A673 (cell line): ENCODE measurements around a stretch of chr5.

GRCh38 chr5:150673951-150674616 is 13.0 kb downstream of the MYOZ3 start:
- PRO-cap, result no peak

DNA sequence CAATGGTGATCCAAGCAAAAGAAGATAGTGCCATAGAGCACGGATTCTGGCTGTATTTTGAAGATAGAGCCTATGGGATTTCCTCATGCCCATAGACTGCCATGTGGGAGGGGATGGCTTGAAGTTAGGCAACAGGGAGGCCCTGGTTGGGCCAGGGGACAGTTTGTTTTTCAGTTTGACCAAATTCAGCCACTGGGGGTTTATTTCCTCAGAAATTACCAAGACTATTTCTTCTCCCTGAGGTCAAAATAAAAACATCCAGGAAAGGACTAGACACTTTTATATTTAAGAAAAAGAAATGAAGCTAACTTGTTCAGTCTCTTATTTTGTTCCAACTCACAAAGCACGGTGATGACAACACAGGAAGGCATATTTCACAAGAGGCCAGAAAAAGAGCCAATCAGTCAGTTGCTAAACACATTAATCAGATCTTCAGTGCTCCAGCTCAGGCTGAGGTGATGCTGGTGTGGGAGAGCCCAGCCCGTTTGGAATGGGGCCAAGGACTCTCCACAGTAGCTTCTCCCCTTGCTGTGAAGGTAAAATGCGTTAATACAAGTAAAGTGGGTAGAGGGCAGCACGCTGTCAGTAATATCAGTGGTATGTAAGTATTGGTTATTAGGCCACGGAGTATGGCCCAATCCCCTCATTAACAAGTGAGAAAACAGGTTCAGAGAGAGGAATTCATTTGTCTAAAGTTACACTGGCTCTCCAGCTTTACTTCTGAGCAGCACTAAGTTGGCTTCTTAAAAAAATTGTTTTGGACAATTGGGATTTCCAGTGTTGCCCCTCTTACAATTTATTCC is 4.5 kb upstream of the DCTN4 start:
- PRO-cap, result no peak

DNA sequence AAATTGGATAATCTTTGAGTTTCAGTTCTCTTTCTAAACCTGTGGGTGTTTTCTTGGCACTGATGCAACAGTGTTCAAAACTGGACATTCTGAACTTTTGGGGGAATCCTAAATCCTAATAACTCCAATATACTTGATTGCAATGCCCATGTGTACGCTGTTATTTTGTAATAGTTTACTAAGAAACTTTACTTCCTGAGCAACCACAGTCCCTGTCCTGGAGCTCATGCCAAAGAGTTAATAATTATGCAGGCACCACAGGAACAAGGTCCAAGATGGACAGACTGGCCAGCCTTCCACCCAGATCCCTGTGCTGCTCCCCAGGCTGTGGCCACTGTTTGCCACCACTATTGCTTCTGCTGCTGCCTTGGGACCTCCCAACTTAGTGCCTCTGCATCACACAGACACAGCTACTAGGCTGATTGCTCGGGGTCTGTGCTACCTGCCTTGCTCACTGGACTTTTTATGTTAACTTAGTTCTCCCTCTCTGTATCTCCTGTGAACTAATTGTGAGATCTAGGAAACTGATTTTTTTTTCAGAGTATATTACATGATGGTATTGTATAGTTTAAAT is 14.1 kb downstream of the IRGM start:
- PRO-cap, result no peak

DNA sequence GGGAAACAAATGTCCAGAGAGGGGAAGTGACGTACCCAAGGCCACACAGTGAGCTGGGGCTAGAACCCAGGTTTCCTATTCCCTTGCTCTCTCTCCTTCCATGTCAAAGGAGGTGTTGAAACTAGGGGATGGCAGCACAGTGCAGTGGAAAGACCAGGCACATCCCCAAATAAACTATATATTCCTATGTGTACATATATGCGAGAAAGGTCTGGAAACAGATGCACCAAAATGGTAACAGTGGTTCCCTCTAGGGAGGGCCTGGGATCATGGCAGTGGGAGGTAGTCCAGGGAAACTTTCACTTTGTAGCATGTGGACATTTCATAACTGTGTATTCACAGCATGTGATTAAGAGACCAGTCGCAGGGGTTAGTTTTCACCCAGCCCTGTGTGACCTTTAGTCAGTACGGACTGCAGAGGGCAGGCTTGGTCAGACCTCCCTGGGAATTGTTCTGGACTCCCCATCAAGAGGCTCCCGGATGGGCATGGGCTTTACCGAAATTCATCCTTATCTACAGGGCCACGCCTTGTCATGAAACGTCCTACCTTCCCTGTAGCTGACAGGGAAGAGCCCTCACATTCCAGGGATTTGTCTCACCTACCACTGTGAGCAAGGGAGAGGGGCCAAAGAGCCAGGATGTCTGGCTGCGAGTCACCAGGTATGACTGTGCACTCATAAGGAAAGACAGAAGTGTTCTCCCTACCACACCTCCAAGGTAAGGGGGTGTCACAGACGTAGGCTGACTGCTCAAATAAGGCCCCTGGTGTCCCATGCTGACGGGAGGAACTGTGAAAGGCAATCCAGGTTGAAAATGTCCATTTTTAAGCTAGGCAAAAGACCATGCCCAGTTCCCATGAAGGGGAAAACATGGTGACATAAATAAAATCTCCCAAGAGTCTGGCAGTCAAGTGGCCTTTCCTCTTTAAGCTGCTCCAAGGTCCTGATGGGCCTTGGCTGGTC is 19.9 kb downstream of the GPX3 start:
- PRO-cap, result no peak

GRCh38 chr5:151092717-151093069 is 11.9 kb upstream of the TNIP1 start:
- PRO-cap, result no peak

- PRO-cap, result no peak
These were observed 33.4 kb downstream of the ANXA6 start for GRCh38 chr5:151124102-151124709.

DNA sequence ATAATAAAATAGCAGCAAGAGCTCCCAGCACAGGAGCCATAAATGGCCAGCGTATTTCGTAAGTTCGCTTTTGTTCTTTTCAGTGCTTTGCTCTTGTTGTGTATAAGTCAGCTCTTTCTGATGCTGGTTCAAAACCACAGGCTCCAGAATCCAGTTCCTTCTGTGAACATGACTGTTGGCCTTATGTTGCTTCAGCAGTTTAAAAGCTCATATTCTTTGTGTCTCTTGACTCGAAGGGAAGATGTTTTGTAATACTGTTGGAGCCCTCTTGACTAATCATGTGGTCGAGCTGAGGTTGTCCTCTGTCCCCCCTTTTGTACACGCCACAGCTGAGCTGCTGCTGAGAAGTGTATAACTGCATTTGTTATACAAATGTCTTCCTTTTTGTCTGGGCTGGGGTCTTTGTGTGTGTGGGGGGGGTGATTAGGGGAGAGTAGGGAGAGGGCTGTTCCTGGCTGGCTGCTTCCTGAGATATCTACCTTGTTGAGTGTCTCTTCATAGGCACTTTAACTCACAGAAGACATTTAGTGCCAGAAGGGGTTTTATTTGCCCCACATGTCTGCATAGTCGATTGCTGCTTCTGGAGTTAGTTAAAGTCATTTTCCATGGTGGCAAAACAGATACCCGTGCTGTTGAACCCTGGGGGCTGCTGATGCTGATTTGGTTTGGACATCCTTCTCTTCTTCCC is 35.8 kb downstream of the SLC36A1 start:
- PRO-cap, result no peak

DNA sequence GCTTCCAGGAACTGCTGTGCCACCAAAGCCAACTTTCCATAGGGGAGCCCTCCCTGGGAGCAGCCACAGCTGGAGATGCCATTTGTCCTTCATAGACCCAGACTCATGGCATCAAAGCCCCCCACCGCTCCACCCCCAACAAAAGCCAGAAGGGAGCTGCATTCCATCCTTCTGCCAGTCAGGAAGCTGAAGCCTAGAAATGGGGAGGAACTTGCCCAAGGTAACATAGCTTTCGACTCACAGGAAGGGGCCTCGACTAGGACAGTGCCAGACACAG is 28.9 kb upstream of the FAT2 start:
- PRO-cap, result no peak

- PRO-cap, result no peak
These were observed 24.2 kb downstream of the SPARC start for GRCh38 chr5:151662394-151663085.

DNA sequence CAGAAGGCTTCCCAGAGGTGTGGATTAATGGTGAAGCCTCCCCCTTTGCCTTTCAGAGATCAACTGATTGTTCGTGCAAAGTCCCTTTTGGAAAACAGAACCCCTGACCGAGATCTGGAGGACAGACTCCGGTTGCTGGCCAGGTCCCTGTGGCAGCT is 510 bp downstream of the SPARC start:
- PRO-cap, result no peak

GRCh38 chr5:151771130-151771770 is 504 bp upstream of the G3BP1 start:
- PRO-cap, result bidirectional peak, plus-strand start at chr5:151771196, minus-strand start at chr5:151771208; unidirectional peak, minus-strand start at chr5:151771423

DNA sequence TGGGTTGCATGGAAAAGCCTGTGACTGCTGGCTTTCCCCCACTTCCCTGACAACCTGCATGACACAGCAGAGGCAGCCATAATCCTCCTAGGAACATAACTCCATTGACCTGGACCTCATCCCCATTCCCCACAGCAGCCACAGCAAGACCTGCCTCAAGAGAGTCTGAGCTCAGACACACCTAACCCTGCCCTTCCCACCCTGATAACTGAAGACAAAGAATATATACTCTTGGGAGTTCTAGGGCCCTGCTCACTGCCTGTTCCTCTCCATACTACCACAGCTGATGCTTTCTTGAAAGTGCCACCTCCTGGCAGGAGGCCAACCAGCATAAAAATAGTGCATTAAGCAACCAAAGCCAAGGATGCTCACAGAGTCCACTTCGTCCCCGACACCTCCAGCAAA is 23.7 kb downstream of the FAM114A2 start:
- PRO-cap, result no peak

- PRO-cap, result no peak
These were observed 11.9 kb upstream of the GALNT10 start for GRCh38 chr5:154178609-154179071.

DNA sequence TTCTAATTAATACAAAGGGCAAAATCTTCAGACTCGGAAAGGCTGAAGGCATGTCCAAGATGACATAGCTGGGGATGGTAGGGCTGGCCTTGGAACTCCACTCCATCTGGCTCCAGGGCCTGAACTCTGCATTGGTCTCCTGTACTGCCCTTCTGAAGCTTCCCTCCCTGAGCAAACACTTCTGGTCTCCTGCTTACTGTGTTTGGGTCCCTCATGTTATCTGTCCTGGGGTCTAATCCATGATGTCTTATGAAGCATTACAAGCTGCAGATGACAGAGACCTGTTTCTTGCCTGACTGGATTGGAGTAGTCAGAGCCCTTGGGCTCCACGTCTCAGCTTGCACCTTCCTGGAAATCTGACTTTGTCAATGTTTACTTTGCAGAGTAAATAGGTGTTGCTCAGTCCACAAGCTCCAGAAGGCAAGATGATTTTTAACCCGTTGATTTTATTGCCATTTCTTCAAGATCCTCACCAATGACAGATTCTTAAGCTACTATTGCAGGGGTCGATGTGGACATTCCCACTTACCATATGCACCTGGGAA is 106.2 kb downstream of the GALNT10 start:
- PRO-cap, result no peak

- PRO-cap, result no peak
These were observed 61.3 kb upstream of the SAP30L start for GRCh38 chr5:154384458-154385031.

GRCh38 chr5:154395428-154396292 is 50.1 kb upstream of the SAP30L start:
- PRO-cap, result no peak

GRCh38 chr5:154405198-154405868 is 40.5 kb upstream of the SAP30L start:
- PRO-cap, result no peak

- PRO-cap, result no peak
These were observed 35.1 kb downstream of the LARP1 start for GRCh38 chr5:154790017-154790917.

GRCh38 chr5:154850200-154850454 is 276 bp downstream of the FAXDC2 start:
- PRO-cap, result no peak

DNA sequence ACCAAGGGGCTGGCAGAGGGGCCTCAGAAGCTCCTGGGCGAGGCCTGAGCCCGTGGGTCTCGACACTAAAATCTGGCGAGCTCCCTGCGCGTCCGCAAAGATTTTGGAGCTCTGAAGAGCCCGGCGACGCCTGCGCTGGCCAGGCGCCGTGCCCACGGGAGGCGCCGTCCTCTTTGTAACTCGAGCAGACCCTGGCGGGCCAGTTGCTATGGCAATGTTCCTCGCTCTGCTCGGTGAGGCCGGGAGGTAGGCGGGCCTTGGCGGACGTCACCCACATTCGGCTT is 837 bp upstream of the CNOT8 start:
- PRO-cap, result bidirectional peak, plus-strand start outside the sequence, minus-strand start at position 182 of the sequence